Testis (tissue), 5 donors: ENCODE results near the gene RBFOX2.

DNA sequence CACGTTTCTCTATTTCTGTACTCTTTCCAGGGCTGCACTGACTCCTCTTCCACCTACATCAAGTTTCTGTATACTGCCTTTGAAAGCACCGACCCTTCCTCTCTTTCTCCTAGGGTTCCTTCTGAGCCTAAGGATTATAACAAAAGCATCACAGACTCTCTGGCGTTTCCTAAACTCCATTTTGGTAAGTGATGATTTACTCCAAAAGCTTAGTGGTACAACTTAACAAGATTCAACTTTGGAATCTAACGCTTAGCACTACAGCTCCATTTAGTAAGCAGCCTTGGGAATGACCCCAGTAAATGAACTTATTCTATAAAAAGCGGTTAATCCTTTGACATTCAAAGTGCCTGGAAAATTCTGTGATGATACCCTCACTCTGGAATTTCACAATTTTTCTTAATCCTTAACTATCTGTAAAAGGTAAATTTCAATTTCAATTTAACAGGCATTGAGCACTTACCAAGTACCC lies 4.8 kb downstream of the RBFOX2 start:
- PRO-cap, 3 experiments: no peak in any of the 3 experiments
- RAMPAGE, long total RNA, 2 experiments: no peak in any of the 2 experiments
- RRBS: no CpG with 5 or more reads among the region's 5 CpGs

DNA sequence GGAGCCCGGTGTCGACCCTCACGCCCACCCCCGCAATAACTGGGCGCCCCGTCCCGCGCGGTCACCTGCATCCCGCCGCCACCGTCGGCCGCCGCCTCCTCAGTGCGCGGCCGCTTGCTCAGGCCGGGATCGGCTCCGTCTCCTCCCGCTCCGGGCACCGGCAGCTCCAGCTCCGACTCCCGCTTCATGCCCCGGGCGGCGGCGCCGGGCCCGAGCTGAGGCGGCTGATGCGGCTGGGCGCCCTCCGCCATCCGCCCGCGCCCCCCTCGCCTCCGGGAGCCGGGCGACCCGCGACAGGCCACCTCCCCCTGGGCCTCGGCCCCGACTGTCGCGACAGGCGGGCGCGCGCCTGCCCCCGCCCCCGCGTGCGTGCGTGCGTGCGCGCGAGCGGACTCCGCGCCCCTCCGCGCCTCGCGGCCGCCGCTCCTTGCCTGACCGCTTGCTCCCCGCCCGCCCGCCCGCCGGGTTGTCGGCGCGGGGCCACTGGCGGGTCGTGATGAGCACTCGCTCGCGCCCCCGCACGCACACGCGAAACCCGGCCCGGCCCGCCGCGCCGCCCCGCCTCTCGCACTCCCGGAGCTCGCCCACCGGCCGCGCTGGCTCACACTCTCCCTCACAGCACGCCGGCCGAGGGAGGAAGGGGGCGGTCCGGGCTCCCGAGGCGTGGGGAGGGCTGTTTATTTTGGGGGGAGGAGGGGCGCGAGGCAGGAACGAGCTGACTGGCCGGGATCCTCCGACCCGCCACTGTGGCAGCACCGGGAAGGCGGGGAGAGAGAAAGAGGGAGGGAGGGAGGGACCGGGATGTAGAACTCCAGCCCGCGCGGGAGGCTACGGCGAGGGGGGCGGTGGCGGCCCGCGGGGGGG lies at the start of gene RBFOX2:
Gene RBFOX2 (minus strand): TSS at position 650 of the 864 bp plus-strand sequence.
- PRO-cap, 3 experiments: peak in 3 of 3 experiments; most common plus-strand start position 420 of the sequence (in 3); most common minus-strand start position 746 of the sequence (in 3)
- RAMPAGE, long total RNA, 2 experiments: no peak in any of the 2 experiments
- RRBS: 1% methylated on average over 38 of the region's 127 CpGs

GRCh38 chr22:36052441-36052994 lies 23.9 kb upstream of the RBFOX2 start:
- PRO-cap, 3 experiments: no peak in any of the 3 experiments
- RAMPAGE, long total RNA, 2 experiments: no peak in any of the 2 experiments
- RRBS: no CpG with 5 or more reads among the region's 6 CpGs

GRCh38 chr22:36139387-36139684 lies 21.2 kb downstream of the APOL3 start:
- PRO-cap, 3 experiments: no peak in any of the 3 experiments
- RAMPAGE, long total RNA, 2 experiments: no peak in any of the 2 experiments
- RRBS: no CpG with 5 or more reads among the region's 4 CpGs

GRCh38 chr22:36282183-36282955 lies 29.4 kb downstream of the APOL1 start:
- PRO-cap, 3 experiments: no peak in any of the 3 experiments
- RAMPAGE, long total RNA, 2 experiments: no peak in any of the 2 experiments
- RRBS: 81% methylated on average over 11 of the region's 32 CpGs

- PRO-cap, 3 experiments: no peak in any of the 3 experiments
- RAMPAGE, long total RNA, 2 experiments: no peak in any of the 2 experiments
- RRBS: no CpG with 5 or more reads among the region's 12 CpGs
These were observed 32.1 kb downstream of the APOL1 start for GRCh38 chr22:36285069-36285384.

DNA sequence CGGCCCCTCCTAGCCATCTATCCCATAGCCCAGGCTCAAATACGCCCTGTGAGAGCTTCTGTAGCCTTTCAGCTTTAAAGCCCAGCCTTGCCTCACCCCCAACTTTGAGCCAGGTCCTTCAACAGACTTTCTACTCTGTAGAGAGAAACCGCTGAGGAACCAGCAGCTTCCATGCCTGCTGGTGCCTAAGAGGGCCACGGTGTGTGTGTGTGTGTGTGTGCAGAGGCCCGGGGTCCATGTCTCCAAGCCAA lies 42.2 kb downstream of the APOL1 start:
- PRO-cap, 3 experiments: no peak in any of the 3 experiments
- RAMPAGE, long total RNA, 2 experiments: no peak in any of the 2 experiments
- RRBS: 87% methylated on average over 1 of the region's 5 CpGs

GRCh38 chr22:36297516-36297747 lies 44.5 kb downstream of the APOL1 start:
- PRO-cap, 3 experiments: no peak in any of the 3 experiments
- RAMPAGE, long total RNA, 2 experiments: no peak in any of the 2 experiments
- RRBS: no CpG with 5 or more reads among the region's 10 CpGs

DNA sequence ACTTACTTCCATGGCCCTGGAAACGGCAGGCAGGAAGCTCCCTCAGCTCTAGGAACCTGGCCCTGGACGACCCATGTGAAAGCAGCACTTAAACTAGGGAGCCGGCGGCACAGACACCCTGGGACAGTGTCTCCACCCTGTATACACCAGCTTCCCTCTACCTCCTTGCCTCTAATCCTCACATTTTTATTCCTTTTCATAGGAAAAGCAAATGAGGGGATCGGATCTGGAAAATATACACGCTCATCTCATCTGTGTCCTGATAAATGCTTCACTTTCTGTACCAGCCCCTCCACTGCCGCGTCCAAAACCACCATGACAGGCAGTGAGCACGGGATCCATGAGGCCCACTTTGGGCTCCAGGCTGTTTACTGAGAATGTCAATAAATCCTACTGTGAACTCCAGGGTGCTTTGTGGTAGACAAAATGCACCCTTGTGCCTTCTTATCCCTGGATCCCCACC lies 65.0 kb downstream of the MYH9 start:
- PRO-cap, 3 experiments: no peak in any of the 3 experiments
- RAMPAGE, long total RNA, 2 experiments: no peak in any of the 2 experiments
- RRBS: no CpG with 5 or more reads among the region's 9 CpGs

GRCh38 chr22:36330005-36330323 lies 57.8 kb downstream of the MYH9 start:
- PRO-cap, 3 experiments: no peak in any of the 3 experiments
- RAMPAGE, long total RNA, 2 experiments: no peak in any of the 2 experiments
- RRBS: no CpG with 5 or more reads among the region's 6 CpGs

GRCh38 chr22:36332011-36332639 lies 55.6 kb downstream of the MYH9 start:
- PRO-cap, 3 experiments: no peak in any of the 3 experiments
- RAMPAGE, long total RNA, 2 experiments: no peak in any of the 2 experiments
- RRBS: no CpG with 5 or more reads among the region's 15 CpGs

DNA sequence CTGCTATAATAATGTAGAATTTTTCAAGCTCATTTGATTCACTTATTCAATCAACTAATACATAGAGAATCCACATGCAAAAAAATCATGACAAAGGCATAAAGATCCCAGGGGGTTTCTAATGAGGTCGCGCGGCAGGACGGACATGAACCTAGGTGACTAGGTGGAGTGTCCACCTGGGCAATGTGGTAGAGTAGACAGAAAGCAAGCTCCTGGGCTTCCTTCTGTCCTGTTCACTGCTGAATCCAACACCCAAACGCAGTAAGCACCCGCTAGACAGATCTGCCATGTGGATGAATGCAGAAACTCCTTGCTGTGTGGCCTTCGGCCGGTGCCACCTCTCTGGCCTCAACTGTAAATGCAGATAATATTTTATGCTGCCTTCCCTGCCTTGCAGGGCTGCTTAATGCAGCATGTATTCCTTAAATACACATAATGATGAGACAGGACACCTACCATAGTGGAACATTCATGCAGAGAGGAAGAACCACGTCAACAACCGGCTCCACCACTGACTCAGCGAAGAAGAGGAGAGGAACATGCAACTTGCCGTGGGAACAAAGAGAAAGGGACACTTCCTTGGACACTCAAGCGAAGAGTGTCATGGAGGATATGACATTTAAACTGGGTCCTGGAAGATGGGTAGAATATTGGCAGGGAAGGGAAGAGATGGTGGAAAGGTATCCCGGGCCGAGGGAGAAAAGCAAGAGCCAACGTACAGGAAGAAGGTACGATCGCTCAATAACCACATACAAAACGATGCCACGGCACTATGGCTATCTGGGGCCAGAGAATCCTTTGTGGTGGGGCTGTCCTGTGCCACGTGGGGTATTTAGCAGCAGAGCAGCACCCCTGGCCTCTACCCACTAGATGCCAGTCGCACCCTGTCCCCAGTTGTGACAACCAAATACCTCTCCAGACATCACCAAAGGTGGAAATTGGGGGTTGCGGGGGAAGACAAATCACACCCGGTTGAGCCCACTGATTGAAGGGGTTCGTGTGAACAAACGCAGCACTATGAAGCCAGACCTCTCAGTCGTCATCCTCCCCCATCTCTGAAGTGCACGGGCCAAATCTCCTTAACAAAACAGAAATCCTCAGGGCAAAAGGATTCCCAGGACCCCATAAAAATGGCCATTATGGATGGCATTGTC lies 30.8 kb downstream of the MYH9 start:
- PRO-cap, 3 experiments: no peak in any of the 3 experiments
- RAMPAGE, long total RNA, 2 experiments: no peak in any of the 2 experiments
- RRBS: no CpG with 5 or more reads among the region's 28 CpGs

GRCh38 chr22:36362745-36363438 lies 24.9 kb downstream of the MYH9 start:
- PRO-cap, 3 experiments: no peak in any of the 3 experiments
- RAMPAGE, long total RNA, 2 experiments: no peak in any of the 2 experiments
- RRBS: no CpG with 5 or more reads among the region's 4 CpGs

GRCh38 chr22:36363439-36364006 lies 24.2 kb downstream of the MYH9 start:
- PRO-cap, 3 experiments: no peak in any of the 3 experiments
- RAMPAGE, long total RNA, 2 experiments: no peak in any of the 2 experiments
- RRBS: no CpG with 5 or more reads among the region's 4 CpGs

DNA sequence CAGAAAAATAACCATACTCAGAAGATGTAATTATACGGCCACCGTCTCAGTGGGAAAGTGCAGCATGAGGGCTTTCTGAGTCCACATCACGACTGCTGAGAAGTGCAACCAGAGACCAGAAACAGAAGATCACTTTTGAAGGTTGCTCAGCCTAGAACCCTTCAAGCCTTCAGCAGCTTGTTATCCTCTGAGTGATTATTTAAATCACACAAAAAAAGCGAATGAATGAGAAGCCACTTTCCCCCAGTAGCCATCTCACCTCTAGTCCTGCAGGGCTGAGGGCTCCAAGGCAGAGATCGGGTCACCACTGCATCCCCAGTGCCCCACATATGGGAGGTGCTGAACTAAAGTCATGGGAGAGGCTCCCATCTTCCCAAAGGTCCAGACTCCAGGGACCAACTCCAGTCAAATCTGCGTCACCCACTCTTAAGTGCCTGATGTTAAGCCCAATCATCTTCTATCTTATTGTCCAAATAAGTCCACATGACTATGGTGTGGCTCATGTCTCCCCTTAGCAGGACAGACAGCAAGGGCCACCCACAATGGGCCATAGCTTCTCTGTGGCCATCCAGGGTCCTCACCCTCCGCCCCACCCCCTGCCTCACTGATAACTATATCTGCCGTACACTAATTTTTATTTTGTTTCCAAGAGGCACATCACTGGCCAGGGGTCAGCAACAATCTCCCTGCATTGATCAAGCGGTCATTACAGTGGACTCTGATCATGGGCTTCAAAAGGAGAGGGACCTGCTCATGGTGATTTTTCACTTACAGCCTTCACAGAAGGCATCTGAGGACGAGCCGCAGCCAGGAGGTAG lies 23.6 kb downstream of the MYH9 start:
- PRO-cap, 3 experiments: no peak in any of the 3 experiments
- RAMPAGE, long total RNA, 2 experiments: no peak in any of the 2 experiments
- RRBS: no CpG with 5 or more reads among the region's 11 CpGs

GRCh38 chr22:36377100-36377738 lies 10.5 kb downstream of the MYH9 start:
- PRO-cap, 3 experiments: no peak in any of the 3 experiments
- RAMPAGE, long total RNA, 2 experiments: no peak in any of the 2 experiments
- RRBS: no CpG with 5 or more reads among the region's 19 CpGs

GRCh38 chr22:36405128-36406231 lies 17.7 kb upstream of the MYH9 start:
- PRO-cap, 3 experiments: no peak in any of the 3 experiments
- RAMPAGE, long total RNA, 2 experiments: no peak in any of the 2 experiments
- RRBS: no CpG with 5 or more reads among the region's 11 CpGs

- PRO-cap, 3 experiments: no peak in any of the 3 experiments
- RAMPAGE, long total RNA, 2 experiments: no peak in any of the 2 experiments
- RRBS: no CpG with 5 or more reads among the region's 19 CpGs
These were observed 32.4 kb upstream of the MYH9 start for GRCh38 chr22:36419926-36420821.

DNA sequence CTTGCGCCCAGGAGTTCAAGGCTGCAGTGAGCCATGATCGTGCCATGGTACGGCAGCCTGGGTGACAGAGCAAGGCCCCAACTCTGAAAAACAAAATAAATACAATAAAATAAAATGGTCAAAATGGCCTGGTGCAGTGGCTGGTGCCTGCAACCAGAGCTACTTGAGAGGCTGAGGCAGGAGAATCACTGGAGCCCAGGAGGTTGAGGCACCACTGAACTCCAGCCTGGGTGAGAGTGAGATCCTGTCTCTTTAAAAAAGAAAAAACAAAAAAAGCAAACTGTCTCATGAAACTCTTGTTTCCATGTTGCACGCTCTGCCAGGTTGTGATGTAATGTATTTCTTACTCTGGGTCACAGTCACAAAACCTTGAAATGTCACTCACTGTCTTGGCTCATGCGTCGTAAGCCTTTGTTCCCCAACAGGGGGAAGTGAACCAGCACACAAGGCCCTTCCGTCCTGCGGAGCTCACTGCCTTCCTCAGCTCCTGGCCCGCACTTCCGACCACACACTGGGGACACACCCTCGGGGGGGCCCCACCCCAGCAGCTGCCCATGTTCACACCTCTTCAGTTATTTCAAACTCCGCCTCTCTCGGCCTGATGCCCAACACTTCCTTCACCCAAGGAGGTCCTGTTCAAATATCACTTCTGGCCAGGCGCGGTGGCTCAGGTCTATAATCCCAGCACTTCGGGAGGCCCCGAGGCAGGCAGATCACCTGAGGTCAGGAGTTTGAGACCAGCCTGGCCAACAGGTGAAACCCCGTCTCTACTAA lies 29.8 kb downstream of the TXN2 start:
- PRO-cap, 3 experiments: peak in 2 of 3 experiments; most common plus-strand start position 421 of the sequence (in 2); most common minus-strand start position 473 of the sequence (in 1)
- RAMPAGE, long total RNA, 2 experiments: no peak in any of the 2 experiments
- RRBS: no CpG with 5 or more reads among the region's 18 CpGs

- PRO-cap, 3 experiments: no peak in any of the 3 experiments
- RAMPAGE, long total RNA, 2 experiments: no peak in any of the 2 experiments
- RRBS: no CpG with 5 or more reads among the region's 7 CpGs
These were observed 13.4 kb downstream of the TXN2 start for GRCh38 chr22:36468011-36468442.